CMK (cell line): ENCODE measurements around the genes FFAR3 and ARHGAP33.

- RRBS = 2% methylated on average over 3 of the region's 17 CpGs
Measured at GRCh38 chr19:35119114-35119692, 3.6 kb downstream of the FXYD3 start.

- RRBS = no CpG with 5 or more reads among the region's 9 CpGs
Measured at GRCh38 chr19:35156399-35157073, 2.0 kb downstream of the FXYD5 start.

GRCh38 chr19:35254382-35255506 is 5.9 kb downstream of the LSR start:
- RRBS = 96% methylated on average over 3 of the region's 21 CpGs

DNA sequence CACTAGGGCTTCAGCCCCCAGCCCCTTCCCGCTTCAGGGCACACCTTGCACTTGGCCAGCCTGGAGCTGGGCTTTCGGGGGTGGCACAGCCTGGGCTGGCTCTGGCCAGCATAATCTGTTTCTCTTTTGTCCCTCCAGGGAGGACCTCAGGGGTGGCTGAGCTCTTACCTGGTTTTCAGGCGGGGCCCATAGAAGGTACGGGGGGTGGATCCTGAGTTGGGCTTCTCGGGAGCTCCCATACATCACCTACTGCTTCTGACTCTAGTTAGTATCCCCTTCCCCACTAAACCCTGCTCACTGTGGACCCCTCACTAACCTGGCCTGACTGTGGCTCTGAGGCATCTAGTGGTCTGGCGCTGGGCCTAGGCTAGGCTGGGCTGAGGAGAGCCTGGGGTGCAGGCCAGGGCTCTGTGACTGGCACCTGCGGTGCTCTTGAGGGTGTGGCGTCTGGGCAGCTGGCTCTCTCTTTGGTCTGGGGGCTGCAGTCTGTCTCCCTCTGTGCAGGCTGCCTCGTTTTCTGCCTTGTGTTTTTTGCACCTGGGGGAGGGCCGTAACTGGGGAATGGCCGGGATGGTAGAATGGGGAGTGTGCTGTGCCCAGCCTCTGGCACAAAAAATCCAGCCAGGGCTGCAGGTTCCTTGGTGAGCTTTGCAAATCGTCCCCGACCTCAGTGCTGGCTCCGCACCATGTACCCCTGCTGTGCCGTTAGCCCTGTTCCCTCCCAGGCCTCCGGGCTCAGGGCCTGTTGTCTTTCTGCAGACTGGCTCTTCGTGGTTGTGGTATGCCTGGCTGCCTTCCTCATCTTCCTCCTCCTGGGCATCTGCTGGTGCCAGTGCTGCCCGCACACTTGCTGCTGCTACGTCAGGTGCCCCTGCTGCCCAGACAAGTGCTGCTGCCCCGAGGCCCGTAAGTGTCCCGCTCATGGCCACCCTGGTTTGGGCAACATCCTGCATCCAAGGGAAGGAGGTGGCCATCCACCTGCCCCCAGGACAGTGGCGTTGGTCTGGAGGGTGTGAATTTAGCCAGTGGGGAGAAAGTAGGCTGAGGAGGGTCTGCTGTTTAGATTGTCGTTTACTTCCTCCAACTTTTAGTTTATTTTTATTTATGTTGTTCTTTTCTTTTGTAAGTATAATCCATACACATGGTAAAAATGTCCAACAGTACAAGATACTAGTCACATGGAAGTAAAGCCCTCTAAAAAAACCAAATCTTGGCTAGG is 6.6 kb upstream of the USF2 start:
- RRBS = no CpG with 5 or more reads among the region's 24 CpGs

DNA sequence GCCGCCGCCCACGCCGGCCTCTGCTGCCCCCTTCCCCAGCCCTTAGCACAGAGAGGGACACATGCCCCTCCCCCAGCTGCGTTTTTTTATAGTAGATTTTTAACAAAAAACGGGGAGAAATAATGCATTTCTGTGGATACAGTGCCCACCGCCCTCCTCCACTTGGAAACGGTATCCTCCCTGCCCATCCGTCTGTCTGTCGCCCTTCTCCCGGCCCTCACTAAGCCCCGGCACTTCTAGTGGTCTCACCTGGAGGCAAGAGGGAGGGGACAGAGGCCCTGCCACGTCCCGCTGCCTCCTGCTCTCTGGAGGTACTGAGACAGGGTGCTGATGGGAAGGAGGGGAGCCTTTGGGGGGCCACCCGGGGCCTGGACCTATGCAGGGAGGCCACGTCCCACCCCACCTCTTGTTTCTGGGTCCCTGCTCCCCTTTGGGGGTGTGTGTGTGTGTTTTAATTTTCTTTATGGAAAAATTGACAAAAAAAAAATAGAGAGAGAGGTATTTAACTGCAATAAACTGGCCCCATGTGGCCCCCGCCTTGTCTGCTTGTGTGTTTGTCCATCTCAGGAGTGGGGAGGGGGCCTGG is 3.0 kb upstream of the HAMP start:
- RRBS = 100% methylated on average over 1 of the region's 17 CpGs

DNA sequence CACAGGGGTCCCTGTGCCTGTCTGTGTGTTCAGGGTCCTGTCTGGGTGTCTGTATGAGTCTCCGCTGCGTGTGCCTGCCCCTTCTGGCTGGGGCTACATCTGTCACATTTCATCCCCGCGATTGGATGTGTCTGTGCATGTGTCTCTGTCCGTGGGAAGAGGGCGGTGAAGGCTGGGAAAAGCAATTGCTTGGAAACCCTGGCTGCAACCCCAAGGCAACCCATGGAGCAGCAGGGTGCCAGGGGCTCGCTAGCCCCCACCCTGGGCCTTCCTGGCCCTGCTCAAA is 1.4 kb downstream of the MAG start:
- RRBS = no CpG with 5 or more reads among the region's 7 CpGs

- RRBS = 29% methylated on average over 7 of the region's 29 CpGs
Measured at GRCh38 chr19:35295669-35296390, 3.9 kb downstream of the MAG start.

DNA sequence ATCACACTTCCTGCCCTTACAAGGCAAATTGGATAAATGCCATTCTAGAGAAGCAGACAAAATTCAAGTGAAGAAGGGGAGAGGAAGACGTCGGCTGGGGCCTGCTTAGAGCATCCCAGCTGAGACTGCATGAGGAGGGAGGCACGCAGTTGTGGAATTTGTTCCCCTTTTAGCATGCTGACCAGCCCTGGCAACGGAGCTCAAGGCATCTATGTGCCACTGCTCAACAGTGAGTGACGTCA is at the start of gene FFAR3:
Gene FFAR3, plus strand, starts transcription at position 164 of the 242 bp plus-strand sequence.
- RRBS = no CpG with 5 or more reads among the region's 5 CpGs

DNA sequence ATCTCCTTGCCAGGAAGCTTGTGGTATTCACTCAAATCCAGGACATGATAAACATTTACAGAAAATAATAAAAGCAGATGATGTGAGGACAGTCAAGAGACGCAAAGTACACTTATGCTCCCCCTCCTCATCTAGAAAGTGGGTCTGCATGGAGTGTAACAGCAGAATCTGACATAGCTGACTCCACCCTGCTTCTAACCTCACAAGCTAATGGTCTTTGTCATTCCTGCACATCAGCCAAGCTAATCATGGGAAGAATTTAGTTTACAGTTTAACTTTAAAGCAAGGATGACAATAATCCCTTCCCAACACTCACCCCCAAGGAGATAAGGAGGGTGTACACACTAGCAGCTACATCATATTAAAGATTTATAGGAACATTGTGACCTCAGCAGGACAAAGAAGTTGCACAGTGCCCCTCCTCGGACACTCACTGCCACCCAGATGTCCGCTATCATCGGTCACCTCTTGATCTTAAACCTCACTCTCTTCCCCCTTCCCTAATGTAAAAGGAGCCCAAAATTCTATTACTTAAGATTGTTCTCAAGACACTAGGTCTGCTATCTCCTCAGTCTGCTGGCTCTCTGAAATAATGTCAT is 17.7 kb upstream of the FFAR2 start:
- RRBS = no CpG with 5 or more reads among the region's 4 CpGs

- RRBS = no CpG with 5 or more reads among the region's 8 CpGs
Measured at GRCh38 chr19:35433457-35433872, 14.6 kb upstream of the FFAR2 start.

- RRBS = no CpG with 5 or more reads among the region's 18 CpGs
Measured at GRCh38 chr19:35644951-35645550, 3.1 kb upstream of the COX6B1 start.

GRCh38 chr19:35716409-35717376 is 1.1 kb upstream of the KMT2B start:
- RRBS = 3% methylated on average over 36 of the region's 79 CpGs

DNA sequence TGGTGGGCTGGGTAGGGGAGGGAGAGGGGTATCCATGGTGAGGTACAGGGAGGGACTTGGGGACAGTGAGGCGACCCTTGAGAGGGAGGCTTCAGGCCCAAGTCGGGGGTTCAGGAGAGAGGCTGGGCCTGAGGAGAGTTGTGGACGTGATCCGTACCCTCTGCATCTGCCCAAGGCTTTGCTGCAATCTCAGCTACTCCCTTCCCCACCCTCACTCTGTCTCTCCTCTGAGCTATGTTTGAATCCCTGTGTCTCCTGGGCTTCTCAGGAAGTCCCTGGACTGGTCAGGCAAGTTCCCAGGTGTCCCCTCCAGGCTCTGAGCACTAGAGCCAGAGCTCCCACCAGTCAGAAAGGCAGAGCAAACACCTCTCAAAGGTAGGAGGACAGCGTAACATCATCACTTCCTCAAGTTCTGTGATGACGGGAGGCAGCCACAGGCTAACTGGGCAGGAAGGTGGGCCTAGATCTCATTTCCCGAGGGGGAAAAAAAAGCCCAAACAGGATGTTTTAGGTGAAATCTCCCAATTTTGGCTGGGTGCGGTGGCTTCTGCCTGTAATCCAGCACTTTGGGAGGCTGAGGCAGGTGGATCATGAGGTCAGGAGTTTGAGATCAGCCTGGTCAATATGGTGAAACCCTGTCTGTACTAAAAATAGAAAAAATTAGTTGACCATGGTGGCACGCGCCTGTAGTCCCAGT is 1.9 kb downstream of the LIN37 start:
- RRBS = no CpG with 5 or more reads among the region's 10 CpGs

- RRBS = no CpG with 5 or more reads among the region's 19 CpGs
Measured at GRCh38 chr19:35753670-35754379, 3.0 kb downstream of the HSPB6 start.

GRCh38 chr19:35754925-35755929 is 1.6 kb downstream of the HSPB6 start:
- RRBS = 98% methylated on average over 18 of the region's 73 CpGs

DNA sequence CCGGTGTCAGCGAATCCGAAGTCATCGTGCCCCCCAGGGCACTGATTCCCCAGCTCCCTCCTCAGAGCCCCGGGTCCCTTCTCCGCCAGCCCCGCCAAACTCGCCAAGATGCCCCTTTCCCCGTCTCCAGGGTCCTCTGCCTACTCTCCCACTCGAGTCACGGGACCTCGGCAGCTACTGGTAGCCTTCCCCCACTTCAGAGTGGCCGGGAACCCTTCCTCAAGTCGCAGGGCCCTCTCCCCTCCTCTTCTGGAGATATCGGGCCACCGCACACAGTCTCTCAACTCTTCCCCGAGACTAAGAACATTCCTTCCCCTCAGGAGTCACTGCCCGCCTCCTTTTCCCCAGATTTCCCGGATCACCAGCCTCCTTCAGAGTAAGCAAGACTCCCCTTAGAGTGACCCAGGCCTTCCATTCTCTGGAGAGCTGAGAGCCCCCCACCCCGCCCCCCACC is 640 bp downstream of the HSPB6 start:
- RRBS = 97% methylated on average over 5 of the region's 20 CpGs

DNA sequence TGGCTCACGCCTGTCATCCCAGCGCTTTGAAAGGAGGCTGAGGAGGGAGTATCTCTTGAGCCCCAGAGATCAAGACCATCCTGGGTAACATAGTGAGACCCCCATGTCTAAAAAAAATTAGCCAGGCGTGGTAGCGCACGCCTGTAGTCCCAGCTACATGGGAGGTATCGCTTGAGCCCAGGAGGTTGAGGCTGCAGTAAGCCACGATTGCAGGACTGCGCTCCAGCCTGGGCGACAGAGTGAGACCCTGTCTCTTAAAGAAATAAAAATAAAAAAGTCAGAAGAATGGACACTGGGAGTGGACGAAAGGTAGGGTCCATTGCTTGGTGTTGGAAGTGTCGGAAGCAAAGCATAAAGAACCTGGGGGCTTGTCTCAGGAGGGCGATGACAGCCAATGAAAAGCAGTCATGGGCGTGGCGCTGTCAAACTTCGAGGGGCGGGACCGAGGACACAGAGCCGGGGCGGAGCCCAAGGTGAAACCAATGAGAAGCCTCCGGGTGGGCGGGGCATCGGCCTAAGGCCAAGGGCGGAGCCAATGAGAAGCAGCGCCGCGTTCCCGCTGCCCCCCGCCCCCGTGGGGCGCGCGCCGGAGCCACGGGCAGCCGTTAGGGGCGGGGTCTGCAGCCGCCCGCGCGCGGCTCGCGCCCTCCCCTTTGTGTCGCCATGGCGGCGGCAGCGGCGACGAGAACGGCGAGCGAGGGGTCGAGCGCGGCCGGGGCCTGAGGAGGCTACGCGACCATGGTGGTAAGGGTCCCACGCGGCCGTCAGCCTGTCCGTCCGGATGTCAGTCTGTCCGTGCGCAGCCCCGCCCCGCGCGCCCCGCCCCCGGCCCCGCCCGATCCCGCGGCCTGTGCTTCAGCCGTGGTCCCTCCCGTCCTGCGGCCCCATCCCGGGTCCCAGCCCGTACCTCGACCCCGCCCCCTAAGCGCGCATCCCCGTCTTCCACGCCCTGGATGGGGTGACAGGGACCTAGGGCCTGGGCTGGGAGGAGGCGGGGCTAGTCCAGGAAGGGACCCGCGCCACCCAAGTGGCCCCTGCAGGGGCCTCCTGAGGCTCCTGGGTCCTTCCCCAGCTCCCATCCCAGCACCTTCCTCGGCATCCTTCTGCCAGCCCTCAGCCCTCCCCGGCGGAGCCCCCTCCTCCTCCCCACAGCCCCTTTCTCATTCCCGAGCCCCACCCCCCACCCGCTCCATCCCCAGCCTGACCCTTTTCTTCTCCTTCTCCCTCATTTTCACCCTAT is at the start of gene ARHGAP33:
Gene ARHGAP33, plus strand, starts transcription at position 644 of the 1,240 bp plus-strand sequence.
- RRBS = 1% methylated on average over 37 of the region's 94 CpGs

GRCh38 chr19:35846351-35846752 is 6.0 kb downstream of the NPHS1 start:
- RRBS = no CpG with 5 or more reads among the region's 5 CpGs

- RRBS = no CpG with 5 or more reads among the region's 11 CpGs
Measured at GRCh38 chr19:35854642-35855226, 2.0 kb upstream of the KIRREL2 start.

DNA sequence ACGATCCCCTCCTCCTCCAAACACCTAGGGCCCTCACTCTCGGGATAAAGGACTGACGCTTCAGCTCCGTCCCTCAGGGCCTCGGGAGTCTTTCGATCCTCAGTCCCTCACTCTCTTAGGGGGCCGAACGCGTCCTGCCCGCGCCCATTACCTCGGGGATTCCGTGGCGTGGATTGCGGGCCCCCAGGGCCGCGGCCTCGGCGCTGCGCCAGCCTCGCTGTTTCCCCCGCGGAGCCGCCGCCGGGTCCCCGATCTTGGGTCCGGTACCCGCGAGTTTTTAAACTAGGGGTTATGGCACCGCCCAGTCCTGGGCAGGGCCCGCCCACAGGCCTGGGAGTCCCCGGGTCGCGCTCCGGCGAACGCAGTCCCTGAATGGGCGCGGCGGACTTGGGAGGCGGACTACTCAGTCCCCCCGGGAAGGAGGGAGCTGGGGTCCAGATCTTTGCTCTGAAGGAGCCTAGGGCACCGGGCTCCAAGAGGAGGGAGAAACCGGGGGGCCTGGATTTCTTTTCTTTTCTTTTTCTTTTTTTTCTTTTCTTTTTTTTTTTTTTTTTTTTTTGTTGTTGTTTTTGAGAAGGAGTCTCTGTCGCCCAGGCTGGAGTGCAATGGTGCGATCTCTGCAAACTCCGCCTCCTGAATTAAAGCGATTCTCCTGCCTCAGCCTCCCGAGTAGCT is 1.9 kb upstream of the HCST start:
- RRBS = 1% methylated on average over 14 of the region's 50 CpGs